ENCODE results near the genes OMP and INTS4.

DNA sequence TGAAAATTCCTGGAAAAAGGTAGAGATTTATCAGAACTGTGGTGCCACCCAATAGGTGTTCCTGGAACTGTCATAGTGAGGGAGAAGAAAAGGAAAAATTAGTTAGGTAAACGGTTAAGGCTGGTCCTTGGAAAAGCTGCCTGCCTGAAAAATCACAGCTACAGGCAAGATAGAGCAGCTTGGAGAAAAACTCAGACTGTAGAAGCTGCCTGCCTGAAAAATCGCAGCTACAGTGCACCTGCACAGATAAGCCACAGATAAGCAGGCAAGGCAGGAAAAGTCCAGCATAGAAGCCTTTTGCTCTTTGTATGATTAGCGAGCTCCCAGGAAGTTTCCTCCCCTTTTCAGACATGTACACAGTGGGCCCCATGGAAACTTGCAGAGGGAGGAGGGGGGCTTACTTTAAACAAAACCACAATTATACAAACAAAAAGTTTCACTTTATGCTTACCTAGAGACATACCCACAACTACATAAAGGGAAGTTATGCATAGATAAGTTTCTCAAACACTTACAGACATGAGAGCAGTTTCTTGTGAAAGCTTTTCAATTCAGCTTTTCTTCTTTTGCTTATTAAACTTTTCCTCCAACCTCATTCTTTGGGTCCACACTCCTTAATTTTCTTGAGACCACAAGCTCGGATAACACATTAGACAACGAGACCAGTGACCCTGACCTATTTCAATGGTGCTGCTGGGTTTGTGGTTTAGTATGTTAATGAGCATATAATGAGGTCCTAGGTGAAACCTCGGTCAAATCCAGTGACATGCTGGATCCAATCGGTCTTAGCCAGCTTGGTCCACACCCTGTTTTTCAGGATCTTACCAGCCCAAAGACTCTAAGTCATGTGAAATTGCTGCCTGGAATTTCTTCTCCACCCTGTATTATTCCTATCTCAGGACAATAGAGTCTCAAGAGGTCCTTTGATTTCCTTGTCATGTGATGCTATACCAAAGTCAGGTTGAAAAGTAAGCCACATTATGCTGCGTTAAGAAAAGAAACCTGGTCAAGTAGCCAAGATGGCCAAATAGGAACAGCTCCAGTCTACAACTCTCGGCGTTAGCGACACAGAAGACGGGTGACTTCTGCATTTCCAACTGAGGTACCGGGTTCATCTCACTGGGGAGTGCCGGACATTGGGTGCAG is 71.0 kb upstream of the B3GNT6 start:
- PRO-cap: no peak

GRCh38 chr11:77036127-77037219 is 2.3 kb downstream of the B3GNT6 start:
- PRO-cap: no peak

DNA sequence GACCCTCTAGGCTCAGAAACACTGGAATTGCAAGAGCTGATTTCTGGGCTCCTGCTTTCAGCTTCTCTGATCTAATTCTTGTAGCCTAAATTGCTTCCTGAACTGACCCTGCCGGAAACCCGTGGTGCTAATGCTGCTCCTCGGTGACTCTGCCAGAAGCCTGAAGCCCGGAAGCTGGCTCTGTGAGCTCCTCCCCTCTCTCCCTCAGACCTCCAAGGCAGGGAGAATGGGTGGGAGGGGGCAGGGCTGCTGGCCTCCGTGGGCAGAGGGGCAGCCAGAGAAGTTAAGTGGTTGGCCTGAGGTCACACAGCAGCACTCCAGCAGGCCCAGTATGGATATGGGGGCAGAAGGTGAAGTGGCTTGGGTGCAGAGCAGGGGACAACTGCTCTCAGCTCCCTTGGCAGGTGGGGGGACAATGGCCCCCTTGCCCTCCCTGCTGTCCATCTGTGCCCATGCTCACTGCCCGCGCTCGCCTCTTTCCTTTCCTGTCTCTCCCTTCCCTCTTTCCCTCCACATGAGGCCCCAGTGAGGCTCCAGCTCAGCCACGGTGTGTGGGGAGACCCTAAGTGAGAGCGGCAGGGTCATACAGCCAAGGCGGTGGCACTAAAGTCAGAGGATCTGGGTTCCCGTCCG is 16.2 kb downstream of the CAPN5 start:
- PRO-cap: no peak

DNA sequence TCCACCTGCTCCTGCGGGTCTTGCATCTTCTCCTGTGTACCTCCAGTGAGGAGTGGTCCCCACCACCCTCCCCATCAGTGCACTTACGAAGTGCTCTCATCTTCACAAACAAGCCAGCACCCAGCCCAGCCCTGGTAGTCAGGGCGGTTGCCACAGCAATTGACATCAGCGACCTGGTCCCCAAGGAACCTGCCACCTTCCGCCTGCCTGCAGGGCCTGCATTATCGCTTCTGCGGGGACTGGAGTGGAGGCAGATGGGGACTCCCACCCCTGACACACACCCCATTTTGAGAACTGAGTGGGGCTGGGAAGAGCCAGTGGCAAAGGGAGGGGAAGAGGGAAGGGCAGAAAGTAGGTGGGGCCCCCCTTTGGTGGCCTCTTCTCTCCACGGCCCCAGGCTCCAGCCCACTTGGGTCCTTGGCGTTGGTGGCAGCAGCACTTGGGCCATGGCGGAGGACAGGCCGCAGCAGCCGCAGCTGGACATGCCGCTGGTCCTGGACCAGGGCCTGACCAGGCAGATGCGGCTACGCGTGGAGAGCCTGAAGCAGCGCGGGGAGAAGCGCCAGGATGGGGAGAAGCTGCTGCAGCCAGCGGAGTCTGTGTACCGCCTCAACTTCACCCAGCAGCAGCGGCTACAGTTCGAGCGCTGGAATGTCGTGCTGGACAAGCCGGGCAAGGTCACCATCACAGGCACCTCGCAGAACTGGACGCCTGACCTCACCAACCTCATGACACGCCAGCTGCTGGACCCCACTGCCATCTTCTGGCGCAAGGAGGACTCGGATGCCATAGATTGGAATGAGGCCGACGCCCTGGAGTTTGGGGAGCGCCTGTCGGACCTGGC is at the start of gene OMP:
Gene OMP, plus strand, starts transcription at position 447 of the 844 bp plus-strand sequence.
- PRO-cap: no peak

DNA sequence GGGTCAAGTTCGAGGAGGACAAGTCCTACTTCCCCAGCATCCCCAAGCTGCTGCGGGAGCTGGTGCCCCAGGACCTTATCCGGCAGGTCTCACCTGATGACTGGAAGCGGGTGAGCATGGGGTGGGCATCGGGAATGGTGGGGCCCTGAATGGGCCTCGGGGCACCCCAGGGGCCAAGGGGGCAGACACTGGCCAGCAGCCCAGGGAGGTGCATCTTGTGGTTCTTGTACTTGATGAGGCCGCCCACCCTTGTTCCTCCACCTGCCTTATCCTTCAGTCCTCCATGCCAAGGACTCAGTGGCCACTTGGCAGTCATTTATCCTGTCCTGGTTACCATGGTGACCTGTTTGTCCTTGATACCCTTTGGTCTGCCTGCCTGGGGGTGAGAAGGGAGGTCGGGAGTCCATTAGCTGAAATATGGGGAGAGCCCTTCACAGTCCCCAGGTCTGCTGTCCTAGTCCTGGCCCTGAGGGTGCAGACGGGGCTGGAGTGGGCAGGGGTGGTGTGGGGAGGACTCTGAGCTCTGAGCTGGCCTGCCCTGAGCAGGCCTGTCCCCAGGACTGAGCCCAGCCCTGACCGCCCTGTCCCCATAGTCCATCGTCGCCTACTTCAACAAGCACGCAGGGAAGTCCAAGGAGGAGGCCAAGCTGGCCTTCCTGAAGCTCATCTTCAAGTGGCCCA is 83.3 kb downstream of the MYO7A start:
- PRO-cap: no peak

GRCh38 chr11:77473085-77473884 is 609 bp downstream of the PAK1 start:
- PRO-cap: bidirectional peak, plus-strand start at chr11:77473654, minus-strand start at chr11:77473583

GRCh38 chr11:77675030-77675518 is 37.5 kb upstream of the CLNS1A start:
- PRO-cap: no peak

GRCh38 chr11:77918612-77919059 is 75.8 kb downstream of the INTS4 start:
- PRO-cap: no peak

DNA sequence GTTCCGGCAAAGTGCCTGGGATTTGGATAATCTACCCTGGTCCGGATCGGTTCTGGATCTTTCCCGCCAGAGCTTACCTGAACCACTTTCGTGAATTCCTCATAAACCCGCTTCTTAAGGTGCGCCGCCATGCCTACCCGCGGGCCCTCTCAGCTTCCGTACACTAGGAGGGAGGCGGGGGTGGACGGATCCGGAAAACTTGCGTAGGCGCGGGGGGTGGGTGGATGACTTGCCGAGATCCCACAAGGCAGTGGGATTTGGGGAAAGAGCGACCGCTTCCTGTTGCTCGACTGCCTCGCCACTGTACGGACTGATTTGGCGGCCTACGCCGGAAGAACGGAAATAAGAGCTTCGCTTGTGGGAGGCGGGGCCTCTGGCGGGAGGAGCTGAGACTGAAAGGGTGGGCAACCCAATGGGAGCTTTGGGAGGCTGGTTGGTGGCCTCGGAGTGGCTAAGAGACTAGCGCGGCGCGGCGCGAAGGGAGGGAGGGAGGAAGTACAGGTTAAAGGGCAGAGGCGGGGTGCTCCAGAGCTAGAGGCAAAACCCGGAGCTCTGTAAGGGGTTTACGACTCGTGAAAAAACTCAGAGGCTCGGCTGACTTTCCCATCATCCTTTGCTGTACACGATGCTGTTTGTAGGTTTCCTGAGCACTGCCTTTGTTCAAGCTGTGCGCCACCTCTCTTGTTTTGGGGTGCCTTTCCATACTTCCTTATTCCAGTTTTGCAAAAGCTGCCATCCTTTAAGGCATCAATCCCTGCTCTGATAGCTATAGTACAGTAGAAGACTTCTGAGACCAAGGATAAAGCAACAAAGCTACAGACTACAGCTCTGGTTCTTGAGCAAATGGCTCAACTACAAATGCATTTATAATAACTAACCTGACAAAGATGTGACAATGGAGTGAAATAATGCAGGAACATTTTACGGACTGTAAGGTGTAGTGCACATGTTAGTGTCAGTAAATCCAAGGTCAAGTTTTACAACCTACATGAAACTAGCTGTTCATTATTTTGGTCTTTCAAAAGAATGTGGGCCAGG is at the start of gene INTS4:
Gene INTS4, minus strand, starts transcription at position 156 of the 1,038 bp plus-strand sequence.
- PRO-cap: bidirectional peak, plus-strand start at position 250 of the sequence, minus-strand start at position 155 of the sequence; unidirectional peak, minus-strand start at position 317 of the sequence

DNA sequence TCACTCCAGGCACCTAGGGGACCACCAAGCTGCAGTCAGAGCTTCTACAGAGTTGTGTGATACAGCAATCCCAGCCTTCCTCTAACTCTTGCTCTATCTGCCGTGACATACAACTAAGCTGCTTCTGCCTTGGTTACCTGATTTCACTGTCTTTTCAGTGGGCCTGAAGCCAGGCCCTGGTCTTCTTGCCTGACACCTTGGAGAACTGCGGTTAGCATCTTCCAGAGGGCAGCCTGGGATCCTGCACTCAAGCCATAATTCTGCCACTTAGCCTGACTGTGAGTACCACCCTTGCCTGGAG is 35.7 kb downstream of the USP35 start:
- PRO-cap: no peak

DNA sequence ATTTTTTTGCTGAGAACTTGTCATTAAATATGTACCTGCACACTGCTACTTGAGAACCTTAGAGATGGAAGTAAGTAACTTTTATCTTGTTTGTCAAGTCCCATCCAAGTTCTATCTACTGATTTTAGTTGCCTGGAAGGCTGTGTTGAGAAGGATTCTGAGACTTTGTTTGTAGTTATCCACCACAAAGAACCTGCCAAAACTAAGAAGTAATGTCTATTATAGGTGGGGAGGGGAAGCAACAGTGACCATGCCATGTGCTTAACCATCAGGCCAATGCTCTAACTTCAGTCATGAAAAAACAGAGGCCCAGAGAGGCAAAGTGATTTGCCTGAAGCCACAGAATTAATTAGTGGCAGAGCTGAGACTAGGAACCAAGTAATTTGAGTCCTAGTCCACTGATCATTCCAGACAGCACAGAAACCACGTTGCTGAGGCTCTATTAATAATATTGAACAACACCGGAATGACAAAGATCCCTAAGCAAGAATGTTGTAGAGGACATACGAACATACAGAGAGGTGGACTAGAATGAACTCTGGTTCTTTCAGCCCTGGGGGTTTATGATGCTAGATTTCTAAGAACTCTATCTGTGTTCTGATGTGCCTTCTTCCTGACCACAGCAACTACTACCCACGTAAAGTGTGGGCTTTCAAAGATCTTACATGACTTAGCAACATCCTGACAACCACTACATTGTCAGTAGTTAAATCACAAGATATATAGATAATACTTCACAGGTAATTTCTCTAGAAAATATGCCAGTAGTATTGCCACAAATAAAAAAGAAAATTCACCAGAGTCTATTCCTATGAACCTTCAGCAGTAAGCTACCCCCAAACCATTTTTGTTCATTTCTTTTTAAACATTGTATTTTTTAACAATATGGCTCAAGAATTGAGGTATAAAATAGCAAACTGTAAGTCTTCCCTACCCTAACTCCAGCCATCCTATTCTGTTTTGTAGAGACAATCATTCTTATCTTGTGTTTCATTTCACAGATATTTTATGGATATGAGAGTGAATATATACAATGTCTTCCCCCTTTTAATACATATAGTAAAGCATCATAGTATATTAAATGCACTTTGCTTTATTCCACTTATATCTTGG is 92.2 kb downstream of the GAB2 start:
- PRO-cap: no peak

- PRO-cap: no peak
Observed at GRCh38 chr11:78374862-78375225, 42.8 kb downstream of the GAB2 start.

DNA sequence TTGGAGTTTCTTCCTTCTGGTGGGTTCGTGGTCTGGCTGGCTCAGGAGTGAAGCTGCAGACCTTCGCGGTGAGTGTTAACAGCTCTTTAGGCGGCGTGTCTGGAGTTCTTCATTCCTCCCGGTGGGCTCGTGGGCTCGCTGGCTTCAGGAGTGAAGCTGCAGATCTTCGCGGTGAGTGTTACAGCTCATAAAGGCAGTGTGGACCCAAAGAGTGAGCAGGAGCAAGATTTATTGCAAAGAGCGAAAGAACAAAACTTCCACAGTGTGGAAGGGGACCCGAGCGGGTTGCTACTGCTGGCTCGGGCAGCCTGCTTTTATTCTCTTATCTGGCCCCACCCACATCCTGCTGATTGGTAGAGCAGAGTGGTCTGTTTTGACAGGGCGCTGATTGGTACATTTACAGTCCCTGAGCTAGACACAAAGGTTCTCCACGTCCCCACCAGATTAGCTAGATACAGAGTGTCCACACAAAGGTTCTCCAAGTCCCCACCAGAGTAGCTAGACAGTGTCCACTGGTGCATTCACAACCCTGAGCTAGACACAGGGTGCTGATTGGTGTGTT is 46.5 kb upstream of the GAB2 start:
- PRO-cap: no peak

- PRO-cap: no peak
Observed at GRCh38 chr11:78655797-78656438, 81.3 kb upstream of the NARS2 start.

GRCh38 chr11:79199902-79200358 is 240.9 kb downstream of the TENM4 start:
- PRO-cap: no peak

DNA sequence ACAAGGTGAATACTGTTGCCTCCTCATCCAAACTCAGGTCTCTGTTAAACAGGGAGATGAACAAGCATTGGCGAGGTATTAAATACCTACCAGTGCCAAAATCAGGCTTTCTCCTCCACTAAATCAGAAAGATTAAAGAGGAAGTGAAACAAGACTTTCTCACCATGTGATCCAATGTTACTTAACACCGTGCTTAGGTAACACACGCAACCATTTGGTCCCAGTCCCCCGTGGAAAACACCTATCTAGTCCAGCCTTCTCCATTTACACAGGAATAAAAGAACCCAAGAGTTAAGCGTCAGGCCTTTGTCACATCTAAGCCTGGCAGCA is 34.5 kb downstream of the TENM4 start:
- PRO-cap: no peak

GRCh38 chr11:81869947-81870579 is 863.6 kb downstream of the FAM181B start:
- PRO-cap: no peak

- PRO-cap: no peak
Observed at GRCh38 chr11:82734063-82734249, 292 bp upstream of the FAM181B start.

- PRO-cap: no peak
Observed at GRCh38 chr11:82901950-82902156, 317 bp downstream of the DDIAS start.

DNA sequence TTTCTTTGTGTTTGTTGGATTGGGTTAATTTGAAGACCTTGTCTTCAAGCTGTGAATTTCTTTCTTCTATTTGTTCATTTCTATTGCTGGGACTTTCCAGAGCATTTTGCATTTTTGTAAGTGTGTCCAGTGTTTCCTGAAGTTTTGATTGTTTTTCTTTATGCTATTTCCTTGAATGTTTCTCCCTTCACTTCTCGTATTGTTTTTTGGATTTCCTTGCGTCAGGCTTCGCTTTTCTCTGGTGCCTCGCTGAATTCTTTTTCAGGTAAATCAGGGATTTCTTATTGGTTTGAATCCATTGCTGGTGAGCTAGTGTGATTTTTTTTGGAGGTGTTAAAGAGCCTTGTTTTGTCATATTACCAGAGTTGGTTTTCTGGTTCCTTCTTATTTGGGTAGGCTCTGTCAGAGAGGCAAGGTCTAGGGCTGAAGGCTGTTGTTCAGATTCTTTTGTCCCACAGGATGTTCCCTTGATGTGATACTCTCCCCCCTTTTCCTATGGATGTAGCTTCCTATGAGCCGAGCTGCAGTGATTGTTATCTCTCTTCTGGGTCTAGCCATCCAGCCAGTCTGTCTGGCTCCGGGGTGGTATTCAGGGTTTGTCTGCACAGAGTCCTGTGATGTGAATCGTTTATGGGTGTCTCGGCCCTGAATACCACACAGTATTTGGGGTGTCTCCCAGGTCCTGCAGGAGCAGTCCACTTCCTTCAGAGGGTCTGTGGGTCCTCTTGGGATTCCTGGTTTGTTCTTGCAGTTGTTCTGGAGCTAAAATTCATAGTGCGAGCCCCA is 21.1 kb downstream of the DDIAS start:
- PRO-cap: no peak